Left common carotid artery plus branches (tissue), 1 donor: ENCODE measurements around a stretch of chr15.

DNA sequence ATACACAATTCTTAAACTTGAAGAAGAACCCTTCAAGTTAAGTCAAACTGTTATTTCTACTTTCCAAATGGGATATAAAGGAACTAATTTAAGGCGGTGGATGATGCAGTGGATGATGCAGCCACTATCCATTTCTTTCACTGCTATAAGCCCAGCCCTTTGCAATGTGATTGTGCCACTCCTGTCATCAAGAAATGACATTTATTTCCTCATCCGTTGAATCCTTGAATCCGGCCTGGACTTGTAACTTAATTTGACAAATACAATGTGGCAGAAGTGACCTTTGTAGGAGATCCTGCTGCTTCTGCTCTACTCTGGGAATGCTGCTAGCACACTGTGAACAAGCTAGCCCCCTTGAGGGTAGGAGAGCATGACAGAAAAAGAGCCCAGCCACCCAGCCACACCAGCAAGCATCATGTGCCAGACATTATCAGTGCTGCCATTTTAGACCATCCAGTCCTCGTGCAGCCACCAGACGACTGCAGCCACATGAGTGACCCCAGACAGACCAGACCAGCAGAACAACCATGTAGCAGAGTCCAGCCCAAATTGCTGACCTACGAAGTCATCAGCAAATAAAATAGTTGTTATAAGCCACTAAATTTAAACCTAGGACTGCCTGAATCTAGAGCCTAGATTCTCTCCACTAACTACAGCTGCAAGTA, 47.4 kb downstream of the UACA start:
- PRO-cap, result no peak

DNA sequence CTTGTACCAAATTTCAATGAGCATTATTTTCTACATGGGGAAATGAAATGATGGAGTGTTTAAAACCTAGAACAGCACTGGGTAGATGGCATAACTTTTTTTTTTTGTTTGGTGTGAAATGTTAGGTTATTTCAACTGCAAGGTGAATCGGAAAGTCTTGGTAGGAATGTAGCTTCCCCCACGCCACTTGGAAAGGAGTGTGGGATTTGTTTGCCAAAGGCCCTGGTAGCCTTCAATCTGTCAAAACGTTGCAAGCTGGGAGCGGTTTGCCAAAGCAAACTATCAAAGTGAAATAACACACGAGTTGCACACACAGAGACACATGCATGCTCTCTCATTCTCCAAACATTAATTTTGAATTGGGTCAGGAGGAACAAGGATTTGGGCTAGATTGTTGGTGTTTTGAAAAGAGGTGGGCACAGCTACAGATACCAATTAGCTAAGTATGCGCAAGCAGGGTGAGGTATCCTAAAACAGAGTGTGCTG, 34.7 kb downstream of the THSD4 start:
- PRO-cap, result no peak

DNA sequence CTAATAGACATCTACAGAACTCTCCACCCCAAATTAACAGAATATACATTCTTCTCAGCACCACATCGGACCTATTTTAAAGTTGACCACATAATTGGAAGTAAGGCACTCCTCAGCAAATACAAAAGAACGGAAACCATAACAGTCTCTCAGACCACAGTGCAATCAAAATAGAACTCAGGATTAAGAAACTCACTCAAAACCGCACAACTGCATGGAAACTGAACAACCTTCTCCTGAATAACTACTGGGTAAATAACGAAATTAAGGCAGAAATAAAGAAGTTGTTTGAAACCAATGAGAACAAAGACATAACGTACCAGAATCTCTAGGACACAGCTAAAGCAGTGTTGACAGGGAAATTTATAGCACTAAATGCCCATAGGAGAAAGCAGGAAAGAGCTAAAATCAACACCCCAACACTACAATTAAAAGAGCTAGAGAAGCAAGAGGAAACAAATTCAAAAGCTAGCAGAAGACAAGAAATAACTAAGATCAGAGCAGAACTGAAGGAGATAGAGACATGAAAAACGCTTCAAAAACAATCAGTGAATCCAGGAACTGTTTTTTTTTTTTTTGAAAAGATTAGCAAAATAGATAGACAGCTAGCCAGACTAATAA, 152.9 kb downstream of the THSD4 start:
- PRO-cap, result no peak

DNA sequence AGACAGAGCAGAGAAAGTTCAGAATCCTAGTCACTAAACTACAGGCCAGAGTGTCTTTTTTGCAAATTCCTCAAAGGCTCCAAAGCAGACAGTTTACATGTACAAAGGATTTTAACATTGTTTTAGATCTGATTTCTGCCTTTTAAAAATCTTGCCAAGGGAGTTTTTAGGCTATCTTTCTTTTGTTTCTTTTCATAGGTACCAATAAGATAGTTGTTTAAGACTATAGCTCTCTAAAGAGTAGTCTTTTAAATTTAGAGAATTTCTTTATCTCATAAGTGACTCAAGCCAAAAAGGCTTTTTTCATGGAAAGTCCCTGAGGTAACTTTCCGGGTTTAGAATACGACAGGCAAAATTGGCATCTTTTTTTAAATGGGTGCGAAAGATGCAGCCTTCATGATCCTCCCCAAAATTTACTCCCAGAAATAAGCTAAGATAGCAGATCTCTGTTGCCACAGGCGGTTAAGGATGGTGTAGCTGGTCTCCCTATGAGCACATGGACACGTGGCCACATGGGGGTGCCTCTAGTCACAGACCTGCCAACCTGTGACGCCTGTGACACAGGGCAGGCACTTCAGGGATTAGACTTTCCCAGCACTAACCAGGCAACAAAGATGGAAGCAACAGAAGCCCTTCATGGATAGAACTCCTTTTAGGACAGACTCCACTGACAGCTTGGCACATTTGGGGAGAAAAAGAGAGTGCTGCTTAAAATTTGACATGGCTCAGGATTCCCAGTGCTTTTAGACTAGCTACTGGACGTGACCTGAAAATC, 320.1 kb downstream of the THSD4 start:
- PRO-cap, result no peak

GRCh38 chr15:71447652-71448192, 332.5 kb downstream of the THSD4 start:
- PRO-cap, result no peak

DNA sequence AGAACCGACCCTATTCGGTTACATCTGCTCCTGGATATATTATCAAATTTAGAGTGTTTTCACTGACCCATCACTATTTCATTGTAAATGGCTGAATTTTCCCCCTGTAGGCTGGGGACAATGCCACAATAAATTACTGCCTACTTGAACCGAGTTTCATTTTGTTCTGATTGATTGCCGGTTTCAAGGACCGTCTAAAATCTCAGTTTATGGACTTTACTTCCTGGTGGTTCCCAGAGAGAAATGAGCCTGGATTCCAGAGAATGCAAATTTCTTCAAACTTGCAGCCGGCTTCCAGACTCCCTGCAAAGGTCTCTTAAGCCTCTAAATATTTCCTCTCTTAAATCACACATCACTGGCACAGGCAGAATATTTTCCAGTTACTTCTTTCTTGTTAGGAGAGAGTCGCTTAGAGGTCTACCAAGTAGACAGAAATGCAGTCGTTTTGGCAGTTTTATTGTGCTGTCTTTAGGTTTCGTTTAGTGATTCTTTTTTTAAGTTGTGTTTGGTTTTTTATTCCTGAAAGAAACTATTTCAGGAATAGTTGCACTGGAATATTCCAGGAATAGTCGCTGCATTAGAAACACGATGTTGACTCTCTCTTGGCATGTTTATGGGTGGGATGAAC, 284.2 kb upstream of the NR2E3 start:
- PRO-cap, result no peak

DNA sequence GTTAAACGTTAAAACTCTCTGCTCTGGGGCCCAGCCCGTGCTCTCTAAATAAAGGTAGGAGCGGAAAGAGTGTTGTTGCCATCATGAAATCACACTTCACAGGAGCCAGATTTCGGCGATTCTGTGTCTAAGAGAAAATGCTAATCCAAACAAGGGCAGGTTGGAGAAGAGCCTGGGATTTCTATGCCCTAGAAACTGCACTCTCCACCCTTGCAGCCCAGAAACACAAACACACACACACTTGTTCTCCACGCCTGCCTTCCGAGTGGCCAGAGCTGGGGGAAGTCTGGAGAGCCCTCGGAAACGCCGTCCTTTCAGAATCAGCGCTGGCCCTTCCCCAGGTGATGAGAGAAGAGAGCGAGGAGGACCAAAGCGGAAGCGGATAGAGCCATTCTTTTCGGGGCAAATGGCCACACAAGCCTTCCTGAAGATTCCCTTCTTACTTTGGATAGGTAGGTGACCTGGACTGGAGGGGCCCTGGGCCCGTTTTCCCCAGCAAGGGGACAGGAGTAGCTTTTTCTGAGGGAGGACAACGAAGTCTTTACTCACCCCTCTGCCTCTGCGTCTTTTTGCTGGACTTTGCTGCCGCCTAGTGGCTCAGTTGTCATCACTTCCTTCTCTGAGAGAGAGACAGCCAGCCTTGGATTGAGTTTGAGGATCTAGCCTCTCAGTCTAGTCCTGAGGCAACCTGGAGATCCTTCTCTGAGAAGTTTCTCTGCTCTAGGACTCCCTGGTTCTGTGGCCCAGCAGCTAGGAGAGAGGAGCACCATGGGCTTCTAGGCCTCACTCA, 37.6 kb downstream of the SENP8 start:
- PRO-cap, result no peak

GRCh38 chr15:72227931-72228061, 3.2 kb downstream of the PKM start:
- PRO-cap, result no peak

- PRO-cap, result unidirectional peak, minus-strand start at chr15:72475158; unidirectional peak, minus-strand start at chr15:72475341
Measured at GRCh38 chr15:72475093-72476139, 1.3 kb downstream of the ARIH1 start.

DNA sequence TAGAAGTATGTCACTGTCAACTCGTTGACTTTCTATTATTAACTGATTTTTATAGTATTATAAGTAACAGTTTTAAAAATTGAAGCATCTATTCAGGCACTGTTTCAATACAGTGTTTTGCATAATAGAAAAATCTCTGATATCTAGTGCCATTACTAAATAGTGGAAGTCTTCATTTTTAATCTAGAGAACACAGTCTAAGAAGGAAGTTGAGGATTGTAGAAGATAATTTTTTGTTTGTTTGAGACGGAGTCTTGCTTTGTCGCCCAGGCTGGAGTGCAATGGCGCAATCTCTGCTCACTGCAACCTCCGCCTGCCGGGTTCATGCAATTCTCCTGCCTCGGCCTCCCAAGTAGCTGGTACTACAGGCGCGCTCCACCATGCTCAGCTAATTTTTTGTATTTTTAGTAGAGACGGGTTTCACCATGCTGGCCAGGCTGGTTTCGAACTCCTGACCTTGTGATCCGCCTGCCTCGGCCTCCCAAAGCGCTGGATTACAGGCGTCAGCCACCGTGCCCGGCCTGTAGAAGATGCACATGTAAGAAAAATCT, 2.1 kb downstream of the ARIH1 start:
- PRO-cap, result no peak

- PRO-cap, result no peak
Measured at GRCh38 chr15:72478300-72478944, 4.3 kb downstream of the ARIH1 start.

GRCh38 chr15:72529974-72530753, 56.0 kb downstream of the ARIH1 start:
- PRO-cap, result no peak

DNA sequence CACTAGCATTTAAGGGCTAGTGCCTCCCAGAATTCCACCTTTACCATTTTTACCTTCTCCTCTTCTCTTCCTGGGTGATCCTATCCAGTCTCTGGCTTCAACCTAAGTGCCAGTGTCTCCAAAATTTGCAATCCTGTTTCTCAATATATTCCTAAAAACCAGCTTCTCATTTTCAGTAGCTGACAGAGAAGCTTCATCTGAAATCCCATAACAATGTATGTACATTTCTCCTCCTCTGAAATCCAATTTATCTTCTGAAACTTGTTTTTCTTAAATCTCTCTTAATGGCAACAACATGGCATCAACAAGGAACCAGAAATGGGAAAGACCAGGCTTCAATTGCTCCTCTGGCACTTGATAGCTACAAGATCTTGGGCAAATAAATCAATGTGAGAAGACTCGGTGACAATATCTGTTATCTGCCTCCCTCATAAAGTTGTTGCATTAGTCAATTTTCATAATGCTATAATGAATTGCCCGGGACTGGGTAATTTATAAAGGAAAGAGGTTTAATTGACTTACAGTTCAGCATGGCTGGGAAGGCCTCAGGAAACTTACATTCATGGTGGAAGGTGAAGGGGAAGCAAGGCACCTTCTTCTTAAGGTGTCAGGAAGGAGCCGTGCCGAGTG, 3.8 kb downstream of the ADPGK start:
- PRO-cap, result no peak

GRCh38 chr15:72873601-72873930, 90.0 kb upstream of the ADPGK start:
- PRO-cap, result no peak

- PRO-cap, result no peak
Measured at GRCh38 chr15:73560307-73561079, 72.7 kb downstream of the NPTN start.

DNA sequence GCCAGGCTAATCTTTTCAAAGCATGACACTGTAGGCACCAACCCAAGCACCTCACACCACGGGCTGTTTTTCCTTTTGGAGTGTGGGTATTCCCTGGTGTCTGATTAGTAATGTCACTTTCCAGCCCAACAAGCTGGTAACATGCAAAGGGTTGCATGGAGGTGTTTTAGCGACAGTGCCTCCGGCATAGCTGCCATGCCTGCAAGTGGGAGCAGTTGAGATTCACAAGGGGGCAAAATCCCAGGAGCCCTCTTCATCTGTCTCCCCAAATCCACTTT, 68.3 kb downstream of the NPTN start:
- PRO-cap, result no peak

GRCh38 chr15:73578044-73578432, 55.2 kb downstream of the NPTN start:
- PRO-cap, result no peak

DNA sequence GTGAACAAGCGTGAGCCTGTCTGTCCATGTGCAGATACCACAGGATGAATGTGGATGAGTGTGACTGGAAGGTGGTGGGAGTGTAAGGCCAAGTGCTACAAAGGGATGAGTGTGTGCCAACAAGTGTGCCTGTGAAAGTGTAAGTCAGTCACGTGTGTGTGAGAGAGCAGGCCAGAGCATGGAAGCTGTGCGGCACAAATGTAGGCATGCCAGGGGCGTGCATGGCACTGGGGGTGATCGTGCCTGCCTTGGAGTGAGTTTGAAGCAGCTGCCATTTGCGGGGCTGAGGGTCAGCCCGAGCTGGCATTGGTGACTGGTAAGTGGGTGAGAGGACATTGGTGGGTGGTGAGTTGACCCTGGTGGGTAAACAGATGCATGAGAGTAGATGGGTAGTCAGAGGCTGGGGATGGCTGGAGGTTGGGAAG, 24.5 kb downstream of the CD276 start:
- PRO-cap, result no peak

GRCh38 chr15:73753832-73754307, 719 bp upstream of the INSYN1 start:
- PRO-cap, result no peak

- PRO-cap, result no peak
Measured at GRCh38 chr15:73800508-73801416, 47.6 kb upstream of the INSYN1 start.